Ureter (tissue), 1 donor: ENCODE data around the gene CSPG5.

DNA sequence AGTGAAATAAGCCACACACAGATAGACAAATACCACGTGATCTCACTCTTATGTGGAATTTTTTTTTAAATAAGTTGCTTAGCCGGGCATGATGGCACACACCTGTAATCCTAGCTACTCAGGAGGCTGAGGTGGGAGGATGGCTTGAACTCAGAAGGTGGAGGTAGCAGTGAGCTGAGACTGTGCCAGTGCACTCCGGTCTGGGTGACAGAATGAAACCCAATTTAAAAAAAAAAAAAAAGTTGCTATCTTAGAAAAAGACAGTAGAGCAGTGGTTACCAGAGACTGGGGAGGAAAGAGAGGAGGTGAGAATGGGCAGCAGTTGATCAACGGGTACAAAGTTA, 915 bp upstream of the CCR2 start:
- PRO-cap = no peak

- PRO-cap = no peak
Measured at GRCh38 chr3:46513087-46513559, 15.3 kb downstream of the RTP3 start.

GRCh38 chr3:46563717-46565078, 1.9 kb downstream of the LRRC2 start:
- PRO-cap = no peak

- PRO-cap = no peak
Measured at GRCh38 chr3:46576860-46577516, 600 bp upstream of the TDGF1 start.

DNA sequence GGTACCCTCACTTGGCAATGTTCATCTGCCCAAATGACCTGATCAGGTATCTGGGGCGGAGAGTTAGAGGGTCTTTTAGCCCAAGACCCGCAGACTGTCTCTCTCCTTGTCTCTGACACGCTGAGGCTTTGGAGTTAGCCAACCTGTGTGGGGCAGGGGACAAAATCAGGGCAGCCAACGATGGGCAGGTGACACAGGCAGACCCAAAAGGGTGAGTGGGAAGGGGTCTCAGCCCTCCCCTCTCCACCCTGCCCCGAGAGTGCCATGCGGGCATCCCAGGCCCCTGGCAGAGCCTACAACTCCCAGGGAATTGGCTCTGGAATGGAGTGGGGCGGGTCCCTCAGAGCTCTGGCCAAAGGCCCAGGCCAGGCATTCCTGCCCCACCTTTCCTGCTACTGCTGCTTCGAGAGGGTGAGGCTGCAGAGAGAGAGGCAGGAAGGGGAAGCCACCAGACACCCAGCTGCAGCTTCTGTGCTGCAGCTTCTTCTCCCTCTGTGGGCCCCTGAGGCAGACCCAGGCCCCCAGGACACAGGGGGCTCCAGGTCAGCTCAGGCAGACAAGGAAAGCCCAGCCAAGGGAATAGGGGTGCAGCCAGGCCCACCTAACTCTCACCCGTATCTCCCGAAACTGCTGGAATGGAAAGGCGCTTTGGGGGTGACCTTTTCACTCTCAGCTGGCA, 2.8 kb downstream of the ALS2CL start:
- PRO-cap = no peak

DNA sequence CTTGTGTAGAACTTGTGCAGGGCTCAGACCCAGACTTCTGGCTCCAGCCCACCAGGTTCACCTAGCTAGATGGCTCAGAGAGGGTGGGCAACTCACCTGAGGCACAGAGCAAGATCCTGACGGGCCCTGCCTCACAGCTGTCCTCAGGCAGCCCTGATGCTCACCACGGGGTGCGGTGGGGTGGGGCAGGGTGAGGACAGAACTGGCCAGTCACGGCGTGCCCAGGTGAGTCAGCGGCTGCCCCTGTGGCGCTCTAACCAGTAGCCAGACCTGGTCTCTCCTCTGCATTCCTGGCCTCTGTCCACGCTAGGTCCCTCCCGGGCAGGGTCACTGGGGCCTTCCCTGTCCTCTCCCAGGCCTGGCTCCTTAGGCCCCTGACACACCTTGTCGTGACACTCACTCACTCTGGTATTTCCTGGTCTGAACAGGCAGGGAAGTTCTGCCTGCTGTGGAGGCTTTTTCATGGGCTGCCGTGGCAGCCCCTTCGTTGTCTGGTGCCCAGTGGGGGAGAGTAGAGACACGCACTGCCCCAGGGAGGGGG, 894 bp downstream of the ALS2CL start:
- PRO-cap = no peak

DNA sequence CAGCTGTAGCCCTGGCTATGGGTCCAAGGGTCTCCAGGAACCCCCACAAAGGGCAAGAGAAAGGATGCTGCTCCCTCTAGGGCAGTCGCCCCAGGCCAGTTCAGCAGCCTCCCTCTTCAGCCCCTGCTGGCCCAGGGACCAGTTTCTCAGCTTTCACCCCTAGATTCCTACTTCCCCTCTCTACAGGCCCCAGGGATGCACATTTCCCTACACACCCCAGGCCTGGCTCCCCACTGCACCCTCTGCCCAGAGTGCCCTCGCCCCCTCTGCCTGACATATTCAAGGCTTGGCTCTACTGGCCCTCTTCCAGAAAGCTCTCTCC, 990 bp upstream of the MYL3 start:
- PRO-cap = no peak

- PRO-cap = unidirectional peak, plus-strand start at chr3:46881727; bidirectional peak, plus-strand start at chr3:46881799, minus-strand start at chr3:46881828; bidirectional peak, plus-strand start at chr3:46882257, minus-strand start at chr3:46882172
Measured at GRCh38 chr3:46881506-46882390, 4.2 kb downstream of the PTH1R start.

GRCh38 chr3:46893429-46894135, 16.1 kb downstream of the PTH1R start:
- PRO-cap = no peak

DNA sequence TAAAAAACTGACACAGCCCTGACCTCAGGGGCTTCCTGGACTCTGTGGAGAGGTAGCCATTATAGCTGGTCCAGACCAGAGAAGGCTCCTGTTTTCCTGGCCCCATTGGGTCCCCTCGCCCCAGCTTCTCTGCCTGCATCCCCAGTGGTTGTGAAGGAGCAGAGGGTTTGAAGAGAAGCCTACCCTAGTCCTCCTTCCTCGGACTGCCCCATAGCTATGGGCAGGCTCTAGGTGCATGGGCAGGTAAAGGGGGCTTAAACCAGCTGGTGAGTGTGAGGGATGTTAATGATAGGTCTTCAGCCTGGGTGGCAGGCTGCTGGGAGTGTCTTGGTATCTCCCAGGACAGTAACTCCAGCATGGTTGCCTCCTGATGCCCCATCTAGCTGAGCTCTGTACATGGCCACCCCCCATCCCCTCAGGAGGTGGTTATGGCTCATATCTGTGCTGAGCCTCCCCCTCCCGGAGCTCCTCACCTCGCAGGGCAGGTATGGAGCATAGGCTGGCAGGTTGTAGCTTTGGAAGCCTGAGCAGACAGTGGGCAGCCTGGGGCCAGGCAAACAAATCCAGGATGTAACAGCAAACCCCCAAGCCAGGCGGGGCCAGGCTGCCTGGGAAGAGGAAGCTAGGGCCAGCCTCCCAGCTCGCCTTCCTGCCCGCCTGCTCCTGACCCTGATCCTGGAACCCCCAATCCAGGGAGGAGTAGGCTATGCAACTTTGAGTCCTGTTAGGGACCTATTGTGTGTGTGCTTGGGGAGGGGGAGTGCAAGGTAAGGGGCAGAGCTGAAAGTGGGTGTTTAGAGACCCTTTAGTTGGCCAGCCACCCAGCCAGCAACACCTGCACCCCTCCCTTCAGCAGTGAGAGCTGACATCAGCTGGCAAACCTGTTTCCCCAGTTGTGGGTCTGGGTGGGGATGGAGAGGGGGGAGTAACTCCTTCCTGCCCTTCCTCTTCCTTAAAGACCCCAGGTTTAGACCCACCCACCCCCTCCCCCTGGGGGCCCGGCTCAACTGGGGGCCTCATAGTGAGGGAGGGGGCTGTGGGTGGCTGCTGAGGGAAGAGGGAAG, 2.3 kb downstream of the NBEAL2 start:
- PRO-cap = no peak

DNA sequence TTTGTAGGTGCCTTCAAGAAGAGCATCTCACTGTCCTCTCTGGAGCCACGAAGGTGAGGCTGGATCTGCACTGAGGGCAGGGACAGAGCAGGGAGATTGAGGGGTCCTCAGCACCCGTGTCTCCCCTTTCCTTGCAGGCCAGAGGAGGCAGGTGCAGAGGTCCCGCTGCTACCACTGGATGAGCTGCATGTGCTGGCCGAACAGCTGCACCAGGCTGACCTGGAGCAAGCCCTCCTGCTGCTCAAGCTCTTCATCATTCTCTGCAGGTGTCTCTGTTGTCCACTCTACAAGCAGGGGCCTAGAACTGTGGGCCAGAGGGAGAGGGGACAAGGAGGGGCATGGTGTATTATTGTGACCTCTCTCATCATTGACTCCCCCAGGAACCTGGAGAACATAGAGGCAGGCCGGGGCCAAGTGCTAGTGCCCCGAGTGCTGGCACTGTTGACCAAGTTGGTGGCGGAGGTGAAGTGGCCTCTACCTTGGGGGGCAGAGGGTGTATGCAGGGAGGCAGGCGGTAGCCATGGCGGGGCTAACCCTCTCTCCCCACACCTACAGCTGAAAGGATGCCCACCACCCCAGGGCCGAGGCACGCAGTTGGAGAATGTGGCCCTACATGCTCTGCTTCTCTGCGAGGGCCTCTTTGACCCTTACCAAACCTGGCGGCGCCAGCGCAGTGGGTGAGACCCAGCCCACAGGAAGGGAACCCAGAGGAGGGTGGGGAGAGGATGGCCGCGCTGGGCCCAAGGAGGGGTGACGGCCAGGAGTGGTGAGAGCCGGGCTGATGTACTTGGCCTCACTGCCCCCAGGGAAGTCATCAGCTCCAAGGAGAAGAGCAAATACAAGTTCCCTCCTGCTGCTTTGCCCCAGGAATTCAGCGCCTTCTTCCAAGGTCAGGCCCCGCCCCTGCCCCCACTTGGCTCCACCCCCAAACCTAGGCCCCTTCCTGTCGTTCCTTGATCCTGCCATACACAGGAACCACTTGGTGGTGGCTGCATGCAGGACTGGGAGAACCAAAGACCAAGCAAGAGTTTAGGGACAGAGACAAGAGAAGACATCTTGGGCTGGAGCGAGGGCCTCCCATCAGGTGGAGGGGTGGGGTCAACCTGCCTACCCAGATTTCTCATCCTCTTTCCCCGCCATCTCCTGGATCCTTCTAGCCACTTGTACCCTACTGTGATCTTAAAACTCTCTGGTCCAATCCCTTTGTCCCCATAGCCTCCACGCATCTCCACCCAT, 9.7 kb downstream of the NBEAL2 start:
- PRO-cap = no peak

DNA sequence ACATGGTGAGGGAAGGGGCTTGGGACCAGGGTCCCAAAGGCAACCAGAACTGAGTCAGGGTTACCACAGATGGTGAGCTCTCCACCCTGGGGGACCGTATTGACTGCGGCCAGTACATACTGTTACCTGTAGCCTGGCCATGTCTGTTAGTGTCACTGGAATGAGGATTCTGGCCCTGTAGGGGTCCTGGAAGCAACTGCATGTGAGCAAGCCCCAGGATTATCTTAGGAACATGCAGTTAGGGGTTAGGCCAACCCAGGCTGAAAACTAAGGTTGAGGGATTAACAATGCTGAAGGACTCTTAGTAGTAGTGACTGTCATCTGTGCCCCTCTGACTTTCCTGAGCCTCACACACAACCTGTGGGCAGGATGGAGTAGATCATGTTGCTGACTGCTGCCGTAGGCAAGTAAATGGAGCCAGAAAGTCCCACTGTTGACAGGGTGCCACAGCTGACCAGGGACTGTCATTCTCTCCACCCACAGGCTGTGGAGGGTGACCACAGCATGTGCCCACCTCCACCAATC, 15.1 kb downstream of the NBEAL2 start:
- PRO-cap = no peak

DNA sequence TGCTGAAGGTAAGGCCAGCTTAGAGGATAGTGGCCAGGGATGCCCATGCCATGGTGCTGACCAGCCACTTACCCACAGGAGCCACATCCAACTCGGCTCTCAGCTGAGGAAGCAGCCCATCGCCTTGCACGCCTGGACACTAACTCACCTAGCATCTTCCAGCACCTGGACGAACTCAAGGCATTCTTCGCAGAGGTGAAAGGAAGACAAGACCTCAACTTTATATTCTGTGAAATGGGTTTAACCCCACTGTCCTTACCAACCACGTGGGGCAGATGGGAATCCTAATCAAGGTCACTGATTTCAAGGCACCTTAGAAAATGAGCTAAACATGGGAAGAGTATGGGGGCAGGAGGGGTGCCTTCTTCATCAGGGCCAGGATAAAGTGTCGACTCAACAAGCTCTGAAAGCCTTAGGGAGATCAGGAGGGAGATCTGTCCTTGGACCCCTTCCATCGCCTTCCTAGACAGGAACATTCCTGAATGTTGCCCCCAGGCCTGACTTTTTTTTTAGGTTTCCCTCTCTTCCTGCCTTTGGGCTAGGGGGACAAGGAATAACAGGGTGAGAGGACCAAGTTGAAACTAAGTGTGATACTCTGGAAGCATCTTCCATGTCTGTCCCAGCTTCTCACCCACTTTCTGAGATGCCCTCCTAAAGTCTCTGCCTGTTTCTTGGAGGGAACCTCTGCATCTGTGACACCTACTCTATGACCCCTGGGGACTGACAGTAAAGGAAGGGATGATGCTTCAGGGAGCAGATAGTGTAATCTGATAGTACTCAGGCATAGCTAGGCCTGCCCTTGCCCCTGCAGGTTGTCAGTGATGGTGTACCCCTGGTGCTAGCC, 27.0 kb downstream of the NBEAL2 start:
- PRO-cap = no peak

DNA sequence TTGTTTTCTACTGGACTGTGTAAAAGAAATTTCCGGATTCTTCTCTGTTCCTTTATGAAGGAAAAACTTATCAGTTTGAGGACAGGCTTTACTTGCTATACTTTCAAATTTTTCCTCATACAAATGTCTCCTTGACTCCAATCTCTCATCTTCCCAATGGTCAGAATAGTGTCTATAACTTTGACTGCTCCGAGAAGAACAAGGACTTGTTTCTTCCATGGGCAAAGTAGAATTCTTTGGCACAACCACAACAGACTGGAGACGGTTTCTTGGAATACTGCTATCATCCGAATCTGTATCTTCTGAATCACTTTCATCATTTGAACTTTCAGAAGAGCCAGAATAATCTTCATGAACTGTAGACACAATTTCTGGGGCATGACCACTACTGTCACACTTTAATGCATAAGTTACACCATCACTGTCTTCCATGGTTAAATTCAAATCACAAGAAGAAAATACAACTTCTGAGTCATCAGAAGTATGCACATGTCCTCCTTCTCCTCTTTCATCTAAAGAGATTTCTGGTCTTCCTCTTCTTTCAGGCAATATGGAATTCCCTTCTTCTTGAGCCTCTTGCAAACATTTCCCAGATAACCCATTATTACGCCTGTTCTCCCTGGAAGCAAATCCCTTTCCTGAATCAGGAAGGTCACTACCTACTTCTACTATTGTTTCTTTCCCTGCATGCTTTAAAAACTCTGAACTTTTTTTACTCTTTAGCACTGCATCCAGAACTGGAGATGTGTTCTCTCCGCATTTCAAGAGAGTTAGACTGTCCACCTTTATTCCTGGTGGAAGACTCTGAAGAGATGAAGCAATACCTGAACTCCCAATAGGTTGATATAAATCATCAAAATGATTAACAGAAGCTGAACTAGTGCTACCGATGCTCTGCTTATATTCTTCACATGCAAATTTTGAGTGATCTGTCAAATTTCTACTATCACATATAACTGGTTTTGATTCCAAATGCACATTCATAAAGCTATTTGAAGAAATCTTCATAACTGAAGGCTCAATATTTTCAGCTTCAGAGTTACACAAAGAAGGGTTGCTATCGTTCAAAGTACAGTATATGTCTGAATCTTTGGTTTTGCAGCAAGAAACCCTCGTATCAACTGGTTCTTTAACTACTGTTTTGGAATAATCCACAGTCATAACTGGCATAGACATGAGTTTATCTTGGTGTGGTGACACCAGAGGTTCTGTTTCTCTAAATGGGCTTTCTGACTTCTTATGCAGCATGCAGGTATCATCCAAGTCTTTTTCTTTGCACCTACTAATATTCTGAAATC, 42.3 kb downstream of the SETD2 start:
- PRO-cap = no peak

GRCh38 chr3:47165007-47165335, 1.1 kb upstream of the SETD2 start:
- PRO-cap = no peak

DNA sequence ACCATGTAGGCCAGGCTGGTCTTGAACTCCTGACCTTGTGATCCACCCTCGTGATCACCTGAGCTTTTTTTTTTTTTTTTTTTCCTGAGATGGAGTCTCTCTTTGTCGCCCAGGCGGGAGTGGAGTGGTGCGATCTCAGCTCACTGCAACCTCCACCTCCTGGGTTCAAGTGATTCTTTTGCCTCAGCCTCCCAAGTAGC, 24.0 kb upstream of the SETD2 start:
- PRO-cap = no peak

- PRO-cap = no peak
Measured at GRCh38 chr3:47280453-47281178, 2.0 kb downstream of the KIF9 start.

DNA sequence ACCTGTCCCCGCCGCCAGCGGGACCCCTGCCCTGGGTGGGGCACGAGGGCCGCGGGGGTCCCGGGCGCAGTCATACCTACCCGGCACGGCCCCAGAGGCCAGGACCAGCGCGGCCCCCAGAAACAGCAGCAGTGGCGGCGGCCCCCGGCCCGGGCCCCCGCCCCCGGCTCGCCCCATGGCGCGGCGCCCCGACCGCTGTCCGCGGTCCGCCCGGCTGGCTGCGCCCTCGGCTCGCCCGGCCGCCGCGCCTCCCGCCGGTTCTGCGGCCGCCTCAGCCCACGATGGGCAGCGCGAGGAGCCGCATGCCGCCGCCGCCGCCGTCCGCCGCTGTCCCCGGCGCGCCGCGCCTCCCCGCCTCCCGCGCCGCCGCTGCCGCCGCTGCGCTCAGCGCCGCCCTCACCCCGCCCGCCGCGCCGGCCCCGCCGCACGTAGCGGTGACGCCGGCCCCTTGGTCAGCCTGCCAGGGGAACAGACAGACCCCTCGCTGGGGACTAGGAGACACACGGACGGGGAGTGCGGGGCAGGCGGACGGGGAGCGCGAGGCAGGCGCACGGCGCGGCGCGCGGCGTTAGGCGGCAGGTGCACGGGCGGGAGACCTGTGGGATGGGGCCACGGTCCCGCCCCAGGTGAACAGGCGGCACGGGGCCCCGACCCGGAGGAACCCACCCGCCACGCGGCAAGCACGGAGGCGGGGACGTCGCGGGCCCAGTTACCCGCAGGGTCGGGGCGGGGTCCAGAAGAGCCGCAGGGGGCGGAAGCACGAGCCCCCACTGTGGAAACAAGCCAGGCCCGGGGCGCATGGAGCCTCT, at the start of gene CSPG5:
CSPG5 (minus strand) TSS at position 349 of the 809 bp plus-strand sequence.
- PRO-cap = no peak

DNA sequence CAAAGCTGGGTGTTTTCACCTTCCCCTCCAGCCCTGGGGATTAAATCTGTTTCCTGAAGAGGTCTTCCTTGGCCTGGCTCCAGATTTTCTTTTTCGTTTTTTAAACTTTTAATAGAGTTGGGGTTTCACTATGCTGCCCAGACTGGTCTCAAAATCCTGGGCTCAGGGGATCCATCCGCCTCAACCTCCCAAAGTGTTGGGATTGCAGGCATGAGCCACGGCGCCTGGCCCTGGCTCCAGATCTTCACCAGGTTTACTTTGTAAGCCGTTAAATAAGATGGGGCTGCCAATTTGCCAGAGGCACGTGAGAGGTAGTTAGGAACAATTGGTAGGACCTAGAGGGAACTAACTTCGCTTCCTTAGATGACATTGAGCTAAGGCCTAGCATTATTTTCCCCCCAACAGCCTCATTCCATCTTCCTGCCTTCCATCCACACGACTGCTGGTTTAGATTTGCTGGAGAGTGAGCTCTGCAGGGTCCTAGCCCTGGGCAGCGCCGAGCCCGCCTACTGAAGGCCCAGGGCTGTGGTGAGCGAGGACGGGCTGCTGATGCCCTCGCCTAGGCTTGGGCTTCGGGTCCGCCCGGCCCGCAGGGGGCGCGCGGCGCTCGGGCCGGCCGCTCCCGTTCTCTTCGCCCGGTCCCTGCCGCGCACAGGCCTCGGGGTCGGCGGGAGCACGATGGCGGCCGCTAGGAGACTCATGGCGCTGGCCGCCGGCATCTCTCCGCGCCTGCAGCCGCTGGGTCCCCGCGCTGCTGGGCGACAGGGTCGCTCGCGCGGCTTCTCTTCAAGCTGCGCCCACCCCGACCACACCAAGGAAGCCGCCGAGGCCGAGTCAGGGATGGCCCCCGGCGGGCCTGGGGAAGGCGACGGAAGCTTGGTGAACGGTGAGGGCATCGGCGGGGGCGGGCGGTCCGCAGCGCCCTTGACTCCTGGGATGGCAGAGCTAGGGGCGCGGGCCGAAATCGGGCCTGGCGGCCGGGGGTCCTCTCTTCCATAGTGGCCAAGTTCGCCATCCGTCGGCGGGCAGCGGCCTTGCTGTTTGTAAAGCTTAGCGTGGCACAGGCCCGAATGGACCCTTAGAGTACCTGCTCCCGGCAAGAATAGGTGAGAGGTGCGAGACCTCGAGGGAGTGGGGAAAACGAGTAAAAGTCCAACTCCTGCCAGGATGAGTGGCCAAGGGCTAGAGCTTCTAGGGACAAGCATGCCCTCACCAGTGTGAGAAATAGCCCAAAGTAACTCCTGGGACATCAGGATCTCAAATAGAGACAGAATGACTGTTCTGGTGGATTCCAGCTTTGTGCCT, 21.9 kb downstream of the DHX30 start:
- PRO-cap = unidirectional peak, plus-strand start at position 654 of the sequence

GRCh38 chr3:47827220-47827671, 24.3 kb downstream of the DHX30 start:
- PRO-cap = no peak